ENCODE results near the genes STIM1, OR52K2, OR52A1, HBD, OR51Q1, TRIM34 and CAVIN3.

DNA sequence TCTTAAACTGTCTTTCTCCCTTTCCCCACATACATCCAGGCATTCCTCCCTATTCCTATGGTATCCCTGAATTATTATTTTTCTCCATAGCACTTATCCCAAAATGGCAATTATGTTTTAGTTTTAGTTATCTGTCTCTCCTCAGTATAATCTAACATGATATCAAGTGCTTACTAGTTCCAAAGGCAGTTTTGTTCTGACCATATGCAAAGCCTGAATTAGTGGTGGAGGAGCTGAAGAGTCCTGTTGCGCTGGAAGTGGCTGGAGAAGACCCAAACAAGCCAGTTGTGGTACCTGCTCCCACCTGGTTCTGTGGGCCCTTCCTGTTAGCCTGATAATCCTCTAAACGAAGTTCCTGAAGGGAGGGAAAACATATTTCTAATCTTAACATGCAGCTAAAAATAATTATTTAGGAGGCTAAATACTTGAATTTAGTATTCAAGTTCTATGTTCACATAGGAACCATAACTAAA lies 25.7 kb downstream of the NUP98 start:
- RRBS: no CpG with 5 or more reads among the region's 2 CpGs

DNA sequence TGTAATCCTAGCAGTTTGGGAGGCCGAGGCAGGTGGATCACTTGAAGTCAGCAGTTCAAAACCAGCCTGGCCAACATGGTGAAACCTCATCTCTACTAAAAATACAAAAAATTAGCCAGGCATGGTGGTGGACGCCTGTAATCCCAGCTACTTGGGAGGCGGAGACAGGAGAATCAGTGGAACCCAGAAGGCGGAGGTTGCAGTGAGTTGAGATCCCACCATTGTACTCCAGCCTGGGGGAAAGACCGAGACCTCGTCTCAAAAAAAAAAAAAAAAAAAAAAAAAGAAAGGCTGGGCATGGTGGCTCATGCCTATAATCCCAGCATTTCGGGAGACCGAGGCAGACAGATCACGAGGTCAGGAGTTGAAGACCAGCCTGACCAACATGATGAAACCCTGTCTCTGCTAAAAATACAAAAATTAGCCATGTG lies 6.1 kb downstream of the NUP98 start:
- RRBS: no CpG with 5 or more reads among the region's 9 CpGs

GRCh38 chr11:3835670-3836164 lies 5.0 kb downstream of the RHOG start:
- RRBS: no CpG with 5 or more reads among the region's 6 CpGs

GRCh38 chr11:3855510-3856594 lies at the start of gene STIM1:
STIM1 (plus strand) TSS chr11:3855664.
- RRBS: 2% methylated on average over 22 of the region's 79 CpGs

- RRBS: no CpG with 5 or more reads among the region's 3 CpGs
These were observed 50.1 kb downstream of the STIM1 start for GRCh38 chr11:3905412-3906162.

- RRBS: no CpG with 5 or more reads among the region's 3 CpGs
These were observed 91.0 kb downstream of the STIM1 start for GRCh38 chr11:3946276-3947030.

- RRBS: no CpG with 5 or more reads among the region's 1 CpG
These were observed 91.6 kb downstream of the STIM1 start for GRCh38 chr11:3947031-3947508.

- RRBS: no CpG with 5 or more reads among the region's 10 CpGs
These were observed 119.4 kb upstream of the RRM1 start for GRCh38 chr11:3974995-3975763.

GRCh38 chr11:4094019-4094543 lies 518 bp upstream of the RRM1 start:
- RRBS: 2% methylated on average over 2 of the region's 22 CpGs

DNA sequence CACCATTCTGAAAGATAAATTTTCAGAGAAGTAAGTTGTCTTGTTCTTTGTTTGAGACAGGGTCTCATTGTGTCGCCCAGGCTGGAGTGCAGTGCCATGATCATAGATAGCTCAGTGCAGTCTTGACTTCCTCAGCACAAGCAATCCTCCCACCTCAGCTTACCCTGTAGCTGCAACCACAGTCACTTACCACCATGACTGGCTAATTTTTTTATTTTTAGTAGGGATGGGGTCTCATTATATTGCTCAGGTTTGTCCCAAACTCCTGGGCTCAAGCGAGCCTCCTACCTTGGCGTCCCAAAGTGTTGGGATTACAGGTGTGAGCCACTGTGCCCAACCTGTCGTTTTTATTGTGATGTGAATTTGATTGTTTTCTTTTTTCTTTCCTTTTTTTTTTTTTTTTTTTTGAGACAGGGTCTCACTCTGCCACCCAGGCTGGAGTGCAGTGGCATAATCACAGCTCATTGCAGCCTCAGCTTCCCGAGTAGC lies 10.6 kb downstream of the RRM1 start:
- RRBS: no CpG with 5 or more reads among the region's 5 CpGs

- RRBS: no CpG with 5 or more reads among the region's 1 CpG
These were observed at the start of gene OR52K2 for GRCh38 chr11:4448921-4449541. OR52K2 (plus strand) TSS chr11:4449295.

GRCh38 chr11:4546719-4547387 lies 1.9 kb downstream of the OR52M1 start:
- RRBS: no CpG with 5 or more reads among the region's 1 CpG

- RRBS: no CpG with 5 or more reads among the region's 4 CpGs
These were observed 535 bp downstream of the OR51E1 start for GRCh38 chr11:4644355-4644679.

GRCh38 chr11:5154498-5155082 lies at the start of gene OR52A1:
OR52A1 (minus strand) TSS chr11:5154757.
- RRBS: no CpG with 5 or more reads among the region's 4 CpGs

- RRBS: no CpG with 5 or more reads among the region's 2 CpGs
These were observed at the start of gene HBD for GRCh38 chr11:5234391-5234842. HBD (minus strand) TSS chr11:5234483.

DNA sequence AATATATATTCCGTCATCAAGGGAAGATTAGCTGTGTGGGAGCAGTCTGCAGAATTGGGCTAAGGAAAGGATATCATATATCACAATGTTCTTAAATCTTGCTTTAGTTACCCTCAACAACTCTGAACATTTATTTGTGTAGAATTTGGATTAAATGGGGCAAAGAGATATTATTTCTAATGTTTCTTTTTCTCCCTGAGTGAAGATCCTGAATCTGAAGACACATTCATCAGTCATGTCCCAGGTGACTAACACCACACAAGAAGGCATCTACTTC lies at the start of gene OR51Q1:
OR51Q1 (plus strand) TSS at position 146 of the 277 bp plus-strand sequence.
- RRBS: no CpG with 5 or more reads among the region's 1 CpG

DNA sequence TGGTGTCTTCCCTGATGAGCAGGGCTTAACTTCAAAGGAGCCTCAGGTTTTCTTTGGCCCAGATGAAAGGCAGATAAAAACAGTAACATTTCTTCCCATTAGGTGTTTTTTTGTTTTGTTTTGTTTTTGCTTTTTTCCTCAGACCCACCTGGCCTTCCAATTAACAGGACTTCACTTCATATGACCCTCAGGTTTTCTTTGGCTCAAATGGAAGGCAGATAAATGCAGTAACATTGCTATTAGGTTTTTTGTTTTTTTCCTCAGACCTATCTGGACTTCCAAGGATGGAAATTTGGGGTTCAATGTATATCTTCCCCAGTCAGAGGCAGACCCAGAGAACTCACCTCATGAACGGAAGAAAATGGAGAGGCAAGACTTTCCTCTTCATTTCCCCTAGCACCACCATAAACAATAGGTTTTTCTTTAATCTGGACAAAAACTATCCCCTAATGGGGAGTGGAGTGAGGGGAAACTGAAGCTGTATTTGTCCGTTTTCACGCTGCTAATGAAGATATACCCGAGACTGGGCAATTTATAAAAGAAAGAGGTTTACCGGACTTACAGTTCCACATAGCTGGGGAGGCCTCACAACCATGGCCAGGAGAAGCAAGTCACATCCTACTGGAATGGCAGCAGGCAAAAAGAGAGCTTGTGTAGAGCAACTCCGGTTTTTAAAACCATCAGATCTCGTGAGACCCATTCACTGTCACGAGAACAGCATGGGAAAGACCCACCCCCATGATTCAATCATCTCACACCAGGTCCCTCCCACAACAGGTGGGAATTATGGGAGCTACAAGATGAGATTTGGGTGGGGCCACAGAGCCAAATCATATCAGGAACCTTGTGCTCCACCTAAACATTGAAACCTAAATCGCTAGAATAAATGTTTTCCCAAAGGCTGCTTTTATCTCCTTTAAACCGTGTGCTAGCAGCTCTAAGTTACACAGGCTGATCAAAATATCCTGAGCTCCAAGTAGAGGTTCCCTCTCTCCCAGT lies 4.5 kb downstream of the UBQLN3 start:
- RRBS: 100% methylated on average over 1 of the region's 10 CpGs

- RRBS: no CpG with 5 or more reads among the region's 6 CpGs
These were observed at the start of gene TRIM34 for GRCh38 chr11:5624580-5625322. TRIM34 (plus strand) TSS chr11:5625001.

DNA sequence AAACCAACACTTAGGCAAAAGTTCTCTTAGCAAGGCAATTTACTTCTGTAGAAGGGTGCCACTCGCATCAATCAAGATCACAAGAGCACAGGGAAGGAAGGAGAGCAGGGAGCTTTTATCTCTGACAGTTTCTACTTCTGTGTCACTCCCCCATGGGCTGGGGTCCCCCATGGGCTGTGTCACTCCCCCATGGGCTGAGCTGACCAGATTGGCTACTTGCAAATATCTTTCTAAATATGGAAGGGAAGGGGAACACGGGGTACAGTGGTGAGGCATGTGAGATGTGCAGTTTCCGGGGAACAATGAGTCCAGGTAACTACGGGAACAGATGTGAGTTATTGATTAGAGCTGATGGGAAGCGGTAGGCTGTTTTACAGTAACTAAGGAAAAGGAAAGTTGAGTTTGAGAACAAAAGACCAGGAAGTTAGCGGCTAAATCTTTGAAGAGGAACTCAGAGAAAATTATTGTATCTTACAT lies 479 bp downstream of the OR52N2 start:
- RRBS: no CpG with 5 or more reads among the region's 6 CpGs

DNA sequence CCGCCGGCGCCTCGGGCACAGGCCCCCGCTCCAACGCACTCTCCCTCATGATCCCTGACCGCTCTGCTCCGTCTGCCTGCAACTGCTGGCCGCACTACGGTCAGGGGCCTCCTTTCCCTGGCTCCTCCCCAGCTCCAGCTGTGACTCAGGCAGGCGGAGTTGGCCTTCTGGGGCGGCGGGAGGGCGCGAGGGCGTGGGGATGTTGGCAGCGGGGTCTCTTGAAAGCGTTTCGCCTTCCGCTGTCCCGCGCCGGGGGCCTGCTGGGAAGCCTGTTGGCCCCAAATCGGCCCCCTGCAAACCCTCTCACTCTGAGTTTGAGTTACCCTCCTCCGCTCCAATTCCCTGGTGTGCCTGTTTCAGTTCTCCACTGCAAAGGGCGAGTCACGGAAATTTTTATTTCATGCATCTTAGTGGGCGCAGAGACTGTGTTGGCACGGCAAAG lies at the start of gene CAVIN3:
CAVIN3 (minus strand) TSS at position 74 of the 442 bp plus-strand sequence.
- RRBS: no CpG with 5 or more reads among the region's 29 CpGs